Iris pigment epithelial cell (primary cell): ENCODE measurements around the gene LZTR1.

- RRBS = no CpG with 5 or more reads among the region's 11 CpGs
These were observed 26.6 kb upstream of the SCARF2 start for GRCh38 chr22:20464125-20464663.

DNA sequence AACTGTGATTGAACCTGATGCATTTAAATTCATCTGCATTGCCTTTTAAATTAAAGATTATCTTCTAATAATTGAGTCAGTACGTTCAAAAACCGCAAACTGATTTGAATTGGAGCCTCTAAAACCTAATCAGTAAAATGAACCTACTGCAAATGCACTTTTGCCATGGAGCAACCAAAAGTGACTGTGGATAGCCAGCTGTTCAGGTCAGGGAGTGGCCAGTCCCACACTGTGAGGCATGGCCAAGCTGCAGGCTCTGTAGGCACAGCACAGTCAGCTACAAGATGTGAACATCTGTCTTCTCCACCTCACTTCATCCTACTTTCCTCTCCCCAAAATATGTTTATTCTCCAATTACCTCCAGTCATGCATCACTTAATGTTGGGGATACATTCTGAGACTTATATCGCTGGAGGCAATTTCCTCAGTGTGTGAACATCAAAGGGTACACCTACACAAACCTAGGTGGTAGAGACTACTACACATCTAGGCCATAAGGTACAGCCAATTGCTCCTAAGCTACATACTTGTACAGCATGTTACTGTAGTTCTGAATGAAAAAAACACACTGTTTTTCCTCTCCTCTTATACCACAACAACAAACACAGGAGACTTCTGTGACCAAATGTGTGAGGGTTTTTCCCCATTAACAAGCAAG, 5.6 kb downstream of the KLHL22 start:
- RRBS = no CpG with 5 or more reads among the region's 3 CpGs

DNA sequence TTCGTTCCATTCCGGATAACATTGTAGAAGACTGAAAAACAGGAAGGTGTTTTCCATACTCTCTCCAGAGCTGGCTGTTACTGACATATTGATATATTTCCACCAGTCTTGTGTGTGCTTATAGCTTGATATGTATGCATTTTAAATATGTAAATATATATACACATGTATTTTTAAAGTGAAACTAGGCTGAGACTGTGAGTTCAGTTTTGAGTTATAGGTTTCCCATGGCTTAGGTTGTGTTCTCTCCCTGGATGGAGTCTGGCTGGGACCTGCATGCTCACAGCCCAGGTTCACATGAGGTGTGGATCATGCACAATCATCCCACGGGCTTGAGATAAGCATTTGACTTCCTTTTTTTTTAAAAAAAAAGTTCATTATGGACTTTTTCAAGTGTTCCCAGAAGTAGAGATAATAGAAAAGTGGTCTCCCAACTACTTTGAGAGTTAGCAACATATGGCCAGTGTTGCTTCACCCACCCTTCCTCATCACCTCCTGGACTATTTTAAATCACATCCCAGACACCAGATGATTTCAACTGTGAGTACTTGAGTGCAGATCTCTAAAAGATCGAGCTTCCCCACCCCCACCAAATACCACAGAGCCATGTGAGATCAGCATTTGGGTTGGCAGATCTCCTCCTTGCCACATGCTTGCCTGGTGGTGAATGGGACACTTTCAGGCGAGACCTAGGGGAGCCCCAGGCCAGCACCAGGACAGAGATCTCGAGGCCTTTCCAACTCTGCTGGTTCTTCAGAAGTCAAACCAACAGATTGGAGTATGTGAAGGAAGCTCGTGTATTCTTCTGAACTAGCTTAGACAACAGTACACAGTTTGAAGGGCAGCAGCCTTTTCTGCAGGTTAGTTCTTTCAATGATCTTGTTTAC, 15.8 kb downstream of the MED15 start:
- RRBS = 92% methylated on average over 2 of the region's 7 CpGs

DNA sequence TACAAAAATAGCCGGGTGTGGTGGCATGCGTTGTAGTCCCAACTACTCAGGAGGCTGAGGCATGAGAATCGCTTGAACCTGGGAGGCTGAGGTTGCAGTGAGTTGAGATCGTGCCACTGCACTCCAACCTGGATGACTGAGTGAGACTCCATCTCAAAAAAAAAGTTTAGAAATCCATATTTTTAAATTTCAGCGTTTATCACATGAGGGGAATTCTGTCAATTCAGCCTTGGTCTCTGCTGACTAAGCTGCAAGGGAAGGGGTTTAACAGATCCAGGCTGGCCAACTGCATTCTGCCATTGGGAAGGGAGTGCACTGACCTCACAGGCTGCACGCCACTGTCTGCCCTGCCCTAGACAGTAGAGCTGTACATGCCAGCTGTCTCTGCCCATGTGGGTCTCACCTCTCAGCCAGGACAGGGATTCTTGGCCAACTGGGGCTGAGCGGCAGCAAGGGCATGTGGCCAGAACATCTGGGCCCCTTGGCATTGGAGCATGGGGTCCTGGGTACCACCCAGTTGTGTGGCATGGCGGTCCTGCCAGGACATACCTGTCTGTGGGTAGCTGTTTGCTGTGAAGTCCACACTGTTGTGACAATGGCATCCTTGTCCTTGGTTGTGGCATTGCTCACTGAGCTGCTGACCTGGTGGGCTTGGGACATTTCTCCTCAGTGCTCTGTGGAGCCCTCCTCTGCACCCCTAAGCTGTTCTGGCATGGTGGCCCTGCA, 46.5 kb downstream of the MED15 start:
- RRBS = no CpG with 5 or more reads among the region's 8 CpGs

DNA sequence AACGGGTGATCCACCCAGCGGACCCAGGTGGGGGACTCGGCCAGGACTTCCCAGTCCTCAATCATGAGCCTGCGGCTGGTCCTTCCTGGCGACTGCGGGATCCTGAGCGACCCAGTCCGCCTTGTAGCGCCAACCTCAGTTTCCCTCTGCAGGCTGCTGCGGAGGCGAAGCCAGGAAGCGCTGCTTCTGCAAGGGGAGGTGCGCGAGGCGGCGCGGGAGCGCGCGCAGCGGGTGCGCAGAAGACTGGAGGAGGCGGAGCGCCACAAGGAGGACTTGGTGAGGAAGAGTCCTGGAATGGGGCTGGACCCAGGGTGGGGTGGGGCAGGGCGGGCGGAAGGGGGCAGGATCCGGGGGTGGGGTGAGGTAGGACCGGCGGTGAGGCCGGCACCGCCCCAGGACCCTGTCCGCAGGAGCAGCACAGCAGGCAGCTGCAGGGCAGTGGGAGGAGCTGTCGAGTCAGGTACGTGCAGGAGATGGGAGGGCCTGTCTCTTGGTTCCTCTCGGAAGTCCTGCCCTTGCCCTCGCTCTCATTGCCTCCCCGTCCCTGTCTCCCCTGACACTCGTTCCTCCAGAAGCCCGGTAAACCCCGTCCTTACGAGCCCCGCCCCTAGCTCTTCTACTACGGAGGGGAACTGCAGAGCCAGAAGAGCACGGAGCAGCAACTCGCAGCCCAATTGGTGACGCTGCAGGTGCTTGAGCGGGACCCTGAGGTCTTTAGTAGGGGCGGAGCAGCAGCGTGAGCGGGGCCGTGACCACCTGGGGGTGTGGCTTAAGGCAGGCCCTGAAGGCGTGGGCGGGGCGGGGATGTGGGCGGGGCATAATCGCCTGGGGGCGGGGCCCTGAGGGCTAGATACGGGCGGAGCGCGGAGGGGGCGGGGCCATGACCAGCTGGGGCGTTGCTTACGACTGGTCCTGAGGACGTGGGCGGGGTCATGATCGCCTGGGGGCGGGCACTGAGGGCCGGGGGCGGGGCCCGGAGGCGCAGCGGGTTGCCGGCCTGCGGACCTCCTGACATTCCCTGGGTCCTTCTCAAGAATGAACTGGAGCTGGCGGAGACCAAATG, 71.1 kb upstream of the SERPIND1 start:
- RRBS = no CpG with 5 or more reads among the region's 76 CpGs

GRCh38 chr22:20718548-20719165, 55.3 kb upstream of the SERPIND1 start:
- RRBS = no CpG with 5 or more reads among the region's 19 CpGs

GRCh38 chr22:20729095-20730029, 44.6 kb upstream of the SERPIND1 start:
- RRBS = 100% methylated on average over 1 of the region's 25 CpGs

DNA sequence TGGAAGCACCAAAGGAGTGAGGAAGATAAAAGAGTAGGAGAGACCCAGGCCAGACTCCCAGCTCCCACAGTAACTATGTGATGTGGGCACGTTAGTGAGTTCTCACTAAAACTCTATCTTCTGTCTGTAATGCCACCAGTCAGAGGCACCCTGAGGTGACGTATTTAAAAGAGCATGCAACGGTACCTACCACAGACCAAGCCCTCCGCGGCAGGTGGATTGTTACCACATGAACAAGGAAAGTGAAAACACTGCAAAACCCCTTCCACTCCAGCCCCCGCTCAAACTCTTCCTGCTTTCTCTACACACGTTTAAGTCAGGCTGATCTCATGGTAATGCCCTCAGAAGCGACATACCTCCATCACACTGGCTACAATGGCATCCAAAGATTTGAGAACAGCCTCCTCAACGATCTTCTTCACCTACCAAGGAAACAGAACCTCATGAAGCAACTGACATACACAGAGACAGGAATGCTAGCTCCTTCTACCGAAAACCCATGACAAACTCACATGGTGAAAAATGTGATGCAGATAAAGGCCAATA, 36.8 kb downstream of the SERPIND1 start:
- RRBS = no CpG with 5 or more reads among the region's 10 CpGs

DNA sequence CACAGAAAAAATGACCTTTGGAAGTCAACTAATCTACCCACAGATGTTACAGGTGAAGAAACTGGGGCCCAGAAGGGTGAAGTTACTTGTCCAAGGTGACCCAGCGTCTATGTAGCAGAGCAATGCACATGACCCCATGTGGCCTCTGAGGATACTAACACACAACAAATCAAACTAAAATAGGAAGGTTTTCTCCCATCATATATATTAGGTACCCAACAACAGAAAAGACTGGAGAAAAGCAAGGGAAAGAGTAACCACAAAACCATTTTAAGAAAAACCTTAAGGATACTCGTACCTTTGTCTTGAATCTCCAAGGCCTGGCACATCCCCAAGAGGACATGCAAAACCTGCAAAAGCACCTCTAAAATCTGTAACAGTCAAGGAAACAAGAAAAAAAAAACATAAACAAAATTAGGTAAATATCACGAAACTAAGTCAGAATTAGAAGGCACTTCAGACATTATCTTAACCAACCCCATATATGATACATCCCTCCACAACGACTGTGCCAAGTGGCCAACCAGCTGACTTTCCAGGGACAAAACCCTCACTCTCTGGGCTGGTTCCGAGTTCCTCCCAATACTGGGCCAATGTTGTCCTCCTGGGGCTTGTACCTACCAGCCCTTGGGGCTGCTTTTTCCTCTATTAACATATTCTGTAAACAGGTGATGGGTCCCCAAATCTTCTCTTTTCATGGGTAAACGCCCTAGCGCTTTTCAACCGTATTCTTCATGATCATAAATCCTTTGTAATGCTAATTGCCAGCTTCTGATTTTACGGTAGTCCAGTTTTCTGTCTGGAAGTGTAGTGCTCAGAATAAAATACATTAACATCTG, 38.2 kb downstream of the PI4KA start:
- RRBS = no CpG with 5 or more reads among the region's 9 CpGs

DNA sequence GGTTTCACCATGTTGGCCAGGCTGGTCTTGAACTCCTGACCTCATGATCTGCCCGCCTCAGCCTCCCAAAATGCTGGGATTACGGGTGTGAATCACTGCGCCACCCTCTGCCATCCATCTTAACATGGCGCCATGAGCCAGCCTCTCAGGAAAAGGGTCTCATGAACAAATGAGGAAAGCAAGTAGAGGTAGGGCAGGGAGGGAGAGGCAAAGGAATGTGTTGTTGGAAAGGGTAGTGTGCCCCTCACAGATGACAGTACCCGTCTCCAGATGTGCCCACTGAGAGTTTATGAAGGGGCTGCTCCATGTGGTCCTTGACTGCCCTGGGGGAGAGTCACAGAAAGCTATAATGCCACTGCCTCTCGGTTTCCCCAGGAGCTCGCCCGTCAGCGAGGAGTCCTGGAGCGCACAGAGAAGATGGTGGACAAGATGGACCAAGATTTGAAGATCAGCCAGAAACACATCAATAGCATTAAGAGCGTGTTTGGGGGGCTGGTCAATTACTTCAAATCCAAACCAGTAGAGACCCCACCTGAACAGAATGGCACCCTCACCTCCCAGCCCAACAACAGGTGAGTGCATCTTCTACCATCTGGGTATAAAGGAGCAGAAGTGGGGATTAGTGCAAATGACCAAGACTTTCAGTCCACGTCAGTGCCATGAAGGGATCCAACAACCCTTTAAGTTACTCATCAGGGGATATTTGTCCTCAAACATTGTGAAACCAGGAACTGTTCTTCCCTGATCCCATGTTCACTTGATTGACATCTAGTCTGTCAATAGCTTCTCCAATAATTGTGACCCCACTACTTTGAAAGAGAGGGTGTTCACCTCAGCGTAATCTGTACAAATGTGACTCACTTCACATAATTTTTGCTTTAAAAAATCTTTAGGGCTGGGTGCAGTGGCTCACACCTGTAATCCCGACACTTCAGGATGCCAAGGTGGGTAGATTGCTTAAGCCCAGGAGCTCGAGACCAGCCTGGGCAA, 11.4 kb downstream of the SNAP29 start:
- RRBS = no CpG with 5 or more reads among the region's 15 CpGs

DNA sequence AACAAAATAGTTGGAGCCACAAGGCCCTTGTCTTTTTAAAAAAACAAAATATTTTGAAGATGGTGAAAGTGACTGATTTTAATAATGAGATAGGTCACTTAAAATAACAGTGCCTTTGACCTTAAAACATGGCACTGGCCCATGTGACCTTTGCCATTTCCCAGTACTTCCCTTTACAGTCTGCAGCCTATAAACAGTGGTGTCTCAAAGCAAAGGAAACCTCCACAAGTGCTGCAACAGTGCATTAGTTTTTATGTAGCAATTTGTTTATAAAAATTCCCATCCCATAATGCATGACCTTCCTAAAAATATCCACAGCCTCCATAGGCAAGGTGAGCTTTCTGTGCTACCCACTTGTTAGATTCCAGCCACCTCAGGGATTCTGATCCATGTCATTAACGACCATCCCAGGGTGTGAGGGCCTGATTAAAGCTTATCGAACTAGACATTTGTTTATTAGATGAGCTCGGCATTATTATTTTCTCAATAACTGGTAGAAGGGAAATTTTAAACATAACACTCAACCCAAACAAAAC, 28.1 kb upstream of the CRKL start:
- RRBS = no CpG with 5 or more reads among the region's 3 CpGs

- RRBS = 3% methylated on average over 30 of the region's 71 CpGs
These were observed 674 bp downstream of the CRKL start for GRCh38 chr22:20917651-20918510.

- RRBS = 2% methylated on average over 28 of the region's 65 CpGs
These were observed 10.1 kb upstream of the AIFM3 start for GRCh38 chr22:20956739-20957537.

DNA sequence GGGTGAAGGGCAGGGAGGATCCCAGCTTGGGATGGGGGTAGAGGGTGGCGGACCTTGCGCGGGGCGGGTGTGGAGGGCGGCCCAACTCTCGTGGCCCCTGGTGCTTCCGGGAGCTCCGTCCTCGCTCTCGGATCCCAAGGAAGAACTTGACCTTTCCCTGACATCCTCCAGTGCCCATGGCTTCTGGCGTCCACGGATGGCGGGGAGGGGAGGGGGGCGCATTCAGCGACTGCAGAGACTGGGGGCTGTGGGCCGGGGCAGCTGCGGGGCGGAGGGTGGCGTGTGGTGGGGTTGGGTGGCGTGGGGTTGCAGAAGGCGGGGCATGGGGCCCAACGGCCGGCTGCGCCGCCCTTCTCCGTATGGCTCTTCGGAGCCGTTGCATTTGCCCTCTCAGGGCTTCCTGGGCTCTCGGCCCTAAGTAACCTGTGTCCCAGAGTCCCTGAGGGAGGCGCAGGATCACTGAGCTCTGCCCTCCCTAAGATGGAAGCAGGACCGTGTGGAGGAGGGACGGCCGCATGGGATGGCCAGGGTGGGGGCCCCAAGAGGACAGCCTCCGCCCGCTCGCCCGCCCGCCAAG, 9.4 kb upstream of the AIFM3 start:
- RRBS = under 1% methylated on average over 7 of the region's 38 CpGs

DNA sequence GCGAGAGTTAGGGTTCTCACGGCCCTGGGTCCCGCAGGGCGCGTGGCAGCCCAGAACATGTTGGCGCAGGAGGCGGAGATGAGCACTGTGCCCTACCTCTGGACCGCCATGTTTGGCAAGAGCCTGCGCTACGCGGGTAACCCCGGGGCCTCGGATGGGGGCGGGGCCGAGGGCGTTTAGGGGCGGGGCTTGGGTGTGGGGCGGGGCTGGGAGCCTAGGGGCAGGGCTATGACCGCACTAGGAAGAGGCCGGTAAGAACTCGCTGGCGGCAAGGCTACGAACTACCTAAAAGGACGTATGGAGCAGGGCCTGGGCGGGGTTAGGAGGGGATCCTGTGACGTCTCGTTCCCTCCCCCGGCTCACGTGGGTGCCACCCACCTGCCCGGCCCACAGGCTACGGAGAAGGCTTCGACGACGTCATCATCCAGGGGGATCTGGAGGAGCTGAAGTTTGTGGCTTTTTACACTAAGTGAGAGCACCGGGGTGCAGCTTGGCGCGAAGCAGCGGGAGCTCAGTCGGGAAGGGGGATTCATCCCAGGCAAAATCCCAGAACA, 2.8 kb upstream of the LZTR1 start:
- RRBS = 0% methylated on average over 9 of the region's 39 CpGs

DNA sequence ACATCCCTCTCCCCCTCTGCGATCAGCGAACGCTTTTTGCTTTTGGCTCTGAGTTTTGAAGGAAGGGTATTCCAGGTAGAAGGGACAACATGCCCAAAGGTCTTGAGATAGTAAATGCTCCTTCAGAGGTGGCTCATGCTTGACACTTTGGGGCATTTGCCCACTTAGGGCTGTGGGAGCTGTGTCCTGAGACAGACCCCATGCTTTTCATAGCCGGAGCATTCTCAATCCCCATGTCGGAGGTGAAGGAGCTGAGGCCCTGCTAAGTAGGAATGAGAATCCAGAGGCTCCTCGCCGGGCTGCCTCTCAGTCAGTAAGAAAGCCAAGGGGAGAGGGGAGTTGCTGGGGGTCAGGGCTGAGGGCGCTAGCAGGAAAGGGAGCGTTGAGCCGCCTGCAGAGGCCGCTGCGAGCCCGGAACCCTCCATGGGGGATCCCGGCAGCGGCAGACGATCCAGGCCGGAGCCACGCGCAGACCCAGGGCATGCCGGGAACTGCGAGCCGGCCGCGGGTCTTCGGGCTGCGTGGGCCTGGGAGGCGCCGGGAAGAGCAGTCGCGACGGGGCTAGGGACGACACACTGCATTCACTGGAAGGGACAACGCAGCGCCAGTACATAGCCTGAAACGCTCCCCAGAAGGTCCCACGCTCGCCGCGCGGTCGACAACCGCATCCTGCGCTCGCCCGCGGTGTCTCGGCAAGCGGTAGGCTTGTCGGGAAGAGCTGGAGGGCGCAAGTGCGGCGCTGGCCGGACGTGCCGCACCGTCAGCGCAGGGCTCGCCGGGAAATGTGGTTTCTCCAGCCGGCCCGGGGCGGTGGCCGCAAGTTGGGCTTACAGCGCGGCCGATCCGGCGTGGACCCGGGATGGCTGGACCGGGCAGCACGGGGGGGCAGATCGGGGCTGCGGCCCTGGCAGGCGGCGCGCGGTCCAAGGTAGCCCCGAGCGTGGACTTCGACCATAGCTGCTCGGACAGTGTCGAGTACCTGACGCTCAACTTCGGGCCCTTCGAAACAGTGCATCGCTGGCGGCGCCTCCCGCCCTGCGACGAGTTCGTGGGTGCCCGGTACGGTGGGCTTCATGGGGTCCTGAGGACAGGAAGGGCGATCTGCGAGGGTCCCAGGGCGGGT, at the start of gene LZTR1:
Gene LZTR1, plus strand, starts transcription at position 785 of the 1,123 bp plus-strand sequence.
- RRBS = 3% methylated on average over 22 of the region's 97 CpGs

DNA sequence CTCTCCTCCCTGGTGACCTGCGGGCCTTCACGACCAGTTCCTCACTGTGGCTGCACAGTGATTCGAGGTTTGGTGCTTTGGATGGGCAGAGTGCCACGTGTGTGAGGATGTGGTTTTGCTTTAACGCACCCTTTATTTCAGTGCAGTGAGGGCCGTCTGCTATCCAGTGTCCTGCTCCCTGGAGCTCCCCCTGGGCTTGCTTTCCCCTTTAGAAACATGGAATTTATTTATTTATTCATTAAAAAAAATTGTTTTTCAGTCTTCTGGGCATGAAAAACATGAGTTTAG, 7.7 kb downstream of the LZTR1 start:
- RRBS = no CpG with 5 or more reads among the region's 6 CpGs

DNA sequence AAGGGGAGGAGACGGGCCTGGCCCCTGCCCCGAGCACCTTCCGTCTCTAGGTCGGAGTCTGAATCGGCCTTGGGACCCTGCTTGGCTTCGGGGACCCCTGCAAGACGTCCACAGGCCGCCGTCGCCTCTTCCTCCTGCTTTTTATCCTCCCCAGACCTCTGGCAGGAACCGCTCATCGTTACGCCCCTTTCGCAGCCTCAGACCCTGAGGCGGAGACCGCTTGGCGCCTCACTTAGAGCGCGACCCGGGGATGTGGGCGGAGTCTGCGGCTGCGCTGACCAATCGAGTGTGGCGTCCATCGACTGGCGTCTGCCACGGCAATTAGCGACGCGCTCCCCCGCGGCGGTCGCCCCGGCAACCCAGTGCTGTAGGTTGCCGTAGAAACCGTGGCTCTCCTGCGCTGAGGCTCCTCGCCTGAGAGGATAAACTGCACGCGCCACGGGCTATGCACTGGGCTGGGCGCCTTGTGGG, 888 bp upstream of the P2RX6 start:
- RRBS = 3% methylated on average over 8 of the region's 44 CpGs

DNA sequence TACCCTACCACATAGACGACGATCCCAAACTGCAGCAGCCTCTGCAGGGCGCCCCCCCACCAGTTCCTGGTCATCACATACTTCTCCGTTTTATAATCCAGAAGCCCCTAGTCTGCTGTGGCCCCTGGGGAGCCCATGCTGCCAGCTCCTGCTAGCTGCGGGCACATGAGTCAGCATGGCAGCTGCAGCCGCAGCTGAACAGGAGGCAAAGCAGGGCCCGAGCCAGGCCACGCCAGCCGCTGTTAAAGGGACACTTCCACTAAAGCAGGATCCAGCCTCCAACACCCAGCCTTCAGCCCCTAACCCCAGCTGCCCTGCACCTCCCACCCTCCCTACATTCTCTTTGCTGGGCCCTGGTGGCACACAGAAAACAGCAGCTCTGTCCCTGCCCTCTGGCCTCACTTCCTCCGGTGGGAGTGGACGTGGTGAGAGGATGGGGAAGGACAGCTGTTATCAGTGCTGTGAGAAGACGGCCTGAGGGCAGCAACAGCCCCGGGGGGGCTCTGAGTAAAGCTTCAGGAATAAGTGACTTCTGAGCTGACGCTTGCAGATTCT, 788 bp upstream of the LRRC74B start:
- RRBS = 10% methylated on average over 4 of the region's 14 CpGs

- RRBS = no CpG with 5 or more reads among the region's 30 CpGs
These were observed 763 bp upstream of the HIC2 start for GRCh38 chr22:21416347-21416868.